Kidney epithelial cell (primary cell): ENCODE results near the gene EPHA10.

GRCh38 chr1:37479253-37479557 lies 4.8 kb downstream of the ZC3H12A start:
- RAMPAGE, long total RNA, result no peak
- RRBS, result no CpG with 5 or more reads among the region's 5 CpGs

GRCh38 chr1:37486544-37487196 lies 12.3 kb downstream of the ZC3H12A start:
- RAMPAGE, long total RNA, result no peak
- RRBS, result no CpG with 5 or more reads among the region's 5 CpGs

DNA sequence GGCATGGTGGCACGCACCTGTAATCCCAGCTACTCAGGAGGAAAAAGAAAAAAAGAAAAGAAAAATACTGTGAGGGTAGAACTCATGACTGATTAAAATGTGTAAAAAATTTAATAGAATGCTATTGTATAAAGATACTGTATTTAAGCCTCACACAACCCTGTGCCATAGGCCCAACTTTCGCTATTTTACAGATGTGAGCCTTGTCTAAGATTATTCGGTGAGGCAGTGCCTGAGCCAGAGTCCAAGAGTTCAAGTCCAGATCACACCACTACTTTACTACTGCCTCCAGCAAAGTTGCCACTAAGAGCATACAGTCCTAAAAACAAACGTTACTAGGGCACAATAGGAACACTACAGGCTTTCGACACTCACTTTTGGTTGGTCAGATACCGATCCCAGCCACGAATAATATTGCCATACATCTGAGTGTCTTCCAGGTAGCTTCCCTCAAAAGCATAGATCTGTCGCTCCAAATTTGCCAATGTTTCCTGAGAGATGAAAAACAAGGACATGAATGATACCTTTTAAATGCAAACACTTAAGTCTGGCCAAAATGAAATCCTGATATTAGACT lies 1.4 kb downstream of the MEAF6 start:
- RAMPAGE, long total RNA, result no peak
- RRBS, result no CpG with 5 or more reads among the region's 8 CpGs

GRCh38 chr1:37764845-37765398 lies at the start of gene EPHA10:
Gene EPHA10, minus strand, starts transcription at chr1:37765120.
- RAMPAGE, long total RNA, result no peak
- RRBS, result 0% methylated on average over 3 of the region's 32 CpGs

- RAMPAGE, long total RNA, result start-site peak on the minus strand at chr1:37931739-37931751, 207 and 256 reads in 2 replicates
- RRBS, result 2% methylated on average over 13 of the region's 79 CpGs
Observed at GRCh38 chr1:37931124-37932351, 15.3 kb downstream of the INPP5B start.

DNA sequence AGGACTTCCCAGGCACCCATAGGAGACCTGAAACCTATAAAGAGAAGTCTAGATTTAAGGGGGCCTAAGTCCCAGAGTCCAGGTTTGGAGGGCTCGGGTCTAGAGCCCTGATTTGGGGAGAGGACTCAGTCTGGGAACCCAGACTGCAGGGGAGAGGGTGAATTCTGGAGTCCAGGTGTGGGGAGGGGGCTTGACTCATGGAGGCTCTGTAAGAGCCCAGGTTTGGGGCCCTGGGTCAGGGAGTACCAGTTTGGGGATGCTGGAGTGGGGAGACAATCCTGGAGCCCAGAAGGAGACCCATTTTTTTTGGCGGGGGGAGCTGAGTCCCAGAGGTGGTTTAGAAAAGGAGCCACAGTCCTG lies 7.2 kb upstream of the SF3A3 start:
- RAMPAGE, long total RNA, result no peak
- RRBS, result no CpG with 5 or more reads among the region's 2 CpGs

GRCh38 chr1:38015788-38016723 lies 3.5 kb downstream of the UTP11 start:
- RAMPAGE, long total RNA, result no peak
- RRBS, result no CpG with 5 or more reads among the region's 7 CpGs

- RAMPAGE, long total RNA, result no peak
- RRBS, result 58% methylated on average over 4 of the region's 10 CpGs
Observed at GRCh38 chr1:38114225-38114708, 67.7 kb upstream of the POU3F1 start.

DNA sequence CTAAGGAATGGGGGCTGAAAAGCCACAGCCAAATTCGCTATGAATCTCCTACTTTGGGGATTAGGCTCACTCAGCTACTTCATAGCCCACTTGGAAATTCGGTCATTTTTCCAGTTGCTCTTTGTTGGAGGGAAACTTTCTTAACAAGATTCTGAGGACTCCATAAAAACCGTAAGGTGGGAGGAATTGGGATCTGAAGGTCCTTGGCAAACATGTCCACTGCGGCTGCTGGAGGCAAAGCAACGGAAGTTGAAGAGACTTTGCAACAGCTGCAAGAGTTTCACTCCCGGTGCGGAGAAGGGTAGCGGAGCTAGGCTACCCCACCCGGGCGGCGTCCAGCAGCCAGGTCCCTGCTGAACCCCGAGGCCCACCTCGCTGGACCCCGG lies 634 bp downstream of the MYCBP start:
- RAMPAGE, long total RNA, result no peak
- RRBS, result 2% methylated on average over 6 of the region's 14 CpGs

DNA sequence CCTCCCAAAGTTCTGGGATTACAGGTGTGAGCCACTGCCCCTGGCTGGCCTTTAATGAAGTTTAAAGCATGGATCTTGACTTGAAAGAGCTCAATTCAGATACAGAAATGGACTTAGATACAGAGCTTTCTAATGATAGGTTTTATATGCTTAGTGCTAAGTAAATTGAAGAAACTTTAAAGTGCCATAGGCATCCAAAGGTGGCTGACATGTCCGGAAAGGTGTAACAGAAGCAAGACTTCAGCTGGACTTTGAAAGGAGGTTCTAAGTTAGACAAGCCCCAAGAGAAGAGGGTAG lies 16.2 kb downstream of the MACF1 start:
- RAMPAGE, long total RNA, result no peak
- RRBS, result no CpG with 5 or more reads among the region's 1 CpG

DNA sequence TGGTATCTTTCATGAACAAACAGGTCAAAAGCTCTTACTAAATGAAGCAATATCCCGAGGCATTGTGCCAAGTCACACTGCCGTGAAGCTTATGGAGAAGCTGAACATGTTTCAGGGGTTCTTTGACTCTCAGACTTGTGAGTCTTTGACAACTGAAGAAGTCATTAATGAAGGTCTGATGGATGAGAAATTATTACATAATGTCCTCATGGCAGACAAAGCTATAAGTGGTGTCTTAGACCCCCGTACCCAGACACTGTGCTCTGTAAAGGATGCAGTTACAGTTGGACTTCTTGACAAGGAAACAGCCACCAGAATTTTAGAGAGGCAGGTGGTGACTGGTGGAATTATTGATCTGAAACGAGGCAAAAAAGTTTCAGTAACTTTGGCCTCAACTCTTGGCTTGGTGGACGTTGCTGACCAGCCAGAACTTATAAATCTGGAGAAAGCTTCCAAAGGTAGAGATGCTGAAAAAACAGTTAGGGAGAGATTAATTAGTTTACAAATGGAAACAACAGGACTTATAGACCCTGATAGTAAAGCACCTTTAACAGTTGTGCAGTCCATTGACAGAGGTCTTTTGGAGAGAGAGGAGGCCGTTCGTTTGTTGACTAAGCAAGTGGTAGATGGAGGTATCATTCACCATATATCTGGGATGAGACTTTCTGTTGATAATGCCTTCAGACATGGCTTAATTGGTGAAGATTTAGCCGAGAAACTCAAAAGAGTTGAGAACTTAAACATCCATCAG lies 129.2 kb downstream of the MACF1 start:
- RAMPAGE, long total RNA, result no peak
- RRBS, result no CpG with 5 or more reads among the region's 8 CpGs

DNA sequence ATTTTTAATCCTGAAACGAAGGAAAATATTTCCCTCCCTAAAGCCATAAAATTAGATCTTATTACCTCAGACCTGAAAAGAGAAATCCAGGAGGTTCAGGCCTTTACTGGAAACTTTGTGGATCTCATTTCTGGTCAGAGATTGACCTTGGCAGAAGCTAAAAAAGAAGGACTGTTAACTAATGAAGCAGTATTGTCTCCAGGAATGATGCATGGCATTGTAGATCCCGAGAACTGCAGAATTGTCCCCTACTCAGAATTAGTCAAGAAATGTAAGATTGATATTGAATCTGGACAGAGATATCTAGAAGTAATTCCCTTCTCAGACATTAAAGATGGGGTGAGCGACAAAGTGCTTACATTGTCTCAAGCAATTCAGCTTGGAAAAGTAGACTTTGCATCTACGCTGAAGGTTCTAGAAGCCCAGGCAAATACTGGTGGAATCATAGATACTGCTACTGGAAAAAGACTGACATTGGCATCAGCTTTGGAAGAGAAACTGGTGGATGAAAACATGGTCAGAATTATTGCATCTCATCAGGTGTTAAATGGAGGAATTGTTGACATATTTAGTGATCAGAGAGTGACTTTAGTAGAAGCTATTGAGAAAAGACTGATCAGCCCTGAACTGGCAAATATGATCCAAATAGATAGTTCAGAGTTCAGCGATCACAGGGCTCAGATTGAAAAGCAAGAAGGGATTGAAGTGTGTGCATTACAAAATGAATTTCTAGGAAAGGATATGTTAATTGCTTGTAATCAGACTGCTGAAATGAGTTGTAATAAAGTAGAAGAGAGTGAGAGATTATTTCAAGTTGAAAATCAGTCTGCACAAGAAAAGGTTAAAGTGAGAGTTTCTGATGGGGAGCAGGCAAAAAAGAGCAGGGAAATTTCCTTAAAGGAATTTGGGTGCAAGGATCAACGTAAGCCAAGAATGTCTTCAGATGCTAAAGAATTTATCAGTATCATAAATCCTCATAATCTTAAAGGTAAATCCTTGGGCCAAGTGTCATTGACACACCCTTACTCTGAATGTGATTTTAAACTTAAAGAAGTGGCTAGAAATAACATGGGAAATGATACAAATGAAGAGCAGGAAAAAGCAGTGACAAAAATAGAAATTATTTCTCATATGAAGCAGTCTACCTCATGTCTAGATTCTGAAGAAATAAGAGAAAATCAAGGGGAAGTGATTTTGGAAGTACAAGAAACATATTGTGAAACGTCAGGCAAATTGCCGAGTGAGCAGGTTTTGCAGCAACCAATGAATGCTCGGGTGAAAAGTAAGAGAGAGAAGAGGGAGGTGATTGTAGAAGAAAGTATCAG lies 130.2 kb downstream of the MACF1 start:
- RAMPAGE, long total RNA, result no peak
- RRBS, result no CpG with 5 or more reads among the region's 9 CpGs

DNA sequence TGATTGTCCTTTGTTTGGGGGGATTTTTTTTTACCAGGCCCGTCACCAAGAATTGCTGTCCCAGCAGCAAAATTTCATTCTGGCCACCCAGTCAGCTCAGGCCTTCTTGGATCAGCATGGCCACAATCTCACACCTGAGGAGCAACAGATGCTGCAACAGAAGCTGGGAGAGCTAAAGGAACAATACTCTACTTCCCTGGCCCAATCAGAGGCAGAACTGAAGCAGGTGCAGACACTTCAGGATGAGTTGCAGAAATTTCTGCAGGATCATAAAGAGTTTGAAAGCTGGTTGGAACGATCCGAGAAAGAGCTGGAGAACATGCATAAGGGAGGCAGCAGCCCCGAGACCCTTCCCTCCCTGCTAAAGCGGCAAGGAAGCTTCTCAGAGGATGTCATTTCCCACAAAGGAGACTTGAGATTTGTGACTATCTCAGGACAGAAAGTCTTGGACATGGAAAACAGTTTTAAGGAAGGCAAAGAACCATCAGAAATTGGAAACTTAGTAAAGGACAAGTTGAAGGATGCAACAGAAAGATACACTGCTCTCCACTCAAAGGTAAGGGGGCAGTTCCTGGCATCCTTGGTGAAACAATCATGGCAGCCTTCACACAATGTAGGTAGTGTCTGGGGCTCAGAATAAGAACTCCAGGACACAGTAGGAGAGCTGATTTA lies 134.0 kb upstream of the BMP8A start:
- RAMPAGE, long total RNA, result no peak
- RRBS, result no CpG with 5 or more reads among the region's 5 CpGs

DNA sequence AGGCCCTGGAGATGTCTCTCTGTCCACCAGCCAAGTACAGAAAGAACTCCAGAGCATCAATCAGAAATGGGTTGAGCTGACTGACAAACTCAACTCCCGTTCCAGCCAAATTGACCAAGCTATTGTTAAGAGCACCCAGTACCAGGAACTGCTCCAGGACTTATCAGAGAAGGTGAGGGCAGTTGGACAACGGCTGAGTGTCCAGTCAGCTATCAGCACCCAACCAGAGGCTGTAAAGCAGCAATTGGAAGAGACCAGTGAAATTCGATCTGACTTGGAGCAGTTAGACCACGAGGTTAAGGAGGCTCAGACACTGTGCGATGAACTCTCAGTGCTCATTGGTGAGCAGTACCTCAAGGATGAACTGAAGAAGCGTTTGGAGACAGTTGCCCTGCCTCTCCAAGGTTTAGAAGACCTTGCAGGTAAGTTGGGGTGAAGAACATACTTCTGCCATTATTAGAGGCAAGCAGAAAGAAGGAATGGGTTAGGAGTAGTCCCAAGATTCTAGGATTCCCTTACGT lies 105.9 kb upstream of the BMP8A start:
- RAMPAGE, long total RNA, result no peak
- RRBS, result no CpG with 5 or more reads among the region's 7 CpGs

DNA sequence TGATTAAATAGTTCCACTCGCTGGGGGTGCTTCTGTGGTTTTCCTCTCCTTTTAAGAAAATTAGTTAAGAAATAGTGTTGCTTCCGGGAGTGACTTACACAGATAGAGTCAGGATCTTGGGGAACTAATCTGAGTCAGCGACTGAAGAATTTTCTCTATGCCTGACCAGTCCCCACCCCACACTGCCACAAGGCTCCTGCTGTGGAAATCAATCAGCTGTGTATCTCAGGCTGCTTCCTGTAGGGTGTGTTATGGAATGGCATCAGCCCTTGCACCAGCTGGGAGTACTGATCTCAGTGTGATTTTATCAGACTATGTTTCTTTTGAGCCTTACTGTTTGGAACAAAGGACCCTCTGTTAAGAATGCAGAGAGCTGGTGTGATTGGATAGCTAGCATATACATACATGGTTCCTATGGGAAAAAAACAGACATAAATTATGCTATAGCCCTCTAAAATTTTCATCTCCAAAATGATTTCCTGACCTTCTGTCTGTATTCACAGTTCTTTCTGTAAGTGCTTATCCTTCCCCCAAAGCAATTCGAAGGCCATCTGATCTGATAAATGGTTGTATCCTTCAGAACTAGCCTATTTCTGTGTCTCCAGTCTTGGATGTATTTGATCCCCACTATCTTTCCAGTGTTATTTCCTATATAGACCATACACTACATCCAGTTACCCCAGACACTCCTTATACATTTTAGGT lies 92.7 kb upstream of the BMP8A start:
- RAMPAGE, long total RNA, result no peak
- RRBS, result no CpG with 5 or more reads among the region's 4 CpGs

DNA sequence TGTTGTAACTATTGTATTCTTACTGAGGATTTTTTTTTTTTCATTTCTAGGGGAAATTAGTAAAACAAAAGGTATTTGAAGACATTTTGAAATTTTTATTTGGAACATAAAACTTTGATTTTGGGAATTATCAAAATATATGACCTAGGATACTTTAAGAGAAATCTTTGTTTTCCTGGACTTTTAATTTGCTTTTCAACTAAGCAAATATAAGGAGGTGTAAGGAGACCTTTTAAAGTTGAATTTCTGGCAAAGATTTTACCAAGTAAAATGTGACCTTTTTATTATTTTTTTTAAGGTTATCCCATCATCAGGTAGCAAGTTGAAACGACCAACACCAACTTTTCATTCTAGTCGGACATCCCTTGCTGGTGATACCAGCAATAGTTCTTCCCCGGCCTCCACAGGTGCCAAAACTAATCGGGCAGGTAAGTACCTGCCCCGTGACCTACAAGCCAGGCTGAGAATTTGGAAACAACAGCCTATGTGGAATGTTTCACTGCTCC lies 7.1 kb upstream of the BMP8A start:
- RAMPAGE, long total RNA, result no peak
- RRBS, result no CpG with 5 or more reads among the region's 5 CpGs

DNA sequence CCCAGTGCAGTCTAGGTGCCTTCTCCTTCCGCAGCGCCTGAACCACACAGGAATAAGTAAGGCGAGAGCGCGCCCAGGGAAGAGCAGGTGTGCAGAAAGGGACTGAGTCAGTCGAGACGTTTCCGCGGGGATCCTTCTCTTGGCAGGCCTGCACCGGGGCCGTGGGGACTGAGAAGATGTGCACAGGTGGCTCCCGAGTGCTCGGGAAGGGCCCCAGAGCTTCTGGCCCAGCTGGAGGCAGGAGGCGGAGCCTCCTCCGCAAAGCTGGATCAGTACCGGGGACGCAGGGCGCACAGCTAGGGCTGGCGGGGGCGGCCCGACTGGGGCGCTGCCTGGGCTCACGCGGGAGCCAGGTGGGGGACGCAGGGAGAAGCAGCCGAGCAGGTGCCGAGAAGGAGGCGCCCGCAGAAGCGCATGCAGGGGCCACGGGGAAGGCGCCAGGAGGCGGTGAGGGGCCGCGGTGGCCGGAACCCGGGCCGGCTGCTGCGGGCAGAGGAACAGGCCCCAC lies 658 bp upstream of the BMP8A start:
- RAMPAGE, long total RNA, result no peak
- RRBS, result 4% methylated on average over 2 of the region's 39 CpGs

DNA sequence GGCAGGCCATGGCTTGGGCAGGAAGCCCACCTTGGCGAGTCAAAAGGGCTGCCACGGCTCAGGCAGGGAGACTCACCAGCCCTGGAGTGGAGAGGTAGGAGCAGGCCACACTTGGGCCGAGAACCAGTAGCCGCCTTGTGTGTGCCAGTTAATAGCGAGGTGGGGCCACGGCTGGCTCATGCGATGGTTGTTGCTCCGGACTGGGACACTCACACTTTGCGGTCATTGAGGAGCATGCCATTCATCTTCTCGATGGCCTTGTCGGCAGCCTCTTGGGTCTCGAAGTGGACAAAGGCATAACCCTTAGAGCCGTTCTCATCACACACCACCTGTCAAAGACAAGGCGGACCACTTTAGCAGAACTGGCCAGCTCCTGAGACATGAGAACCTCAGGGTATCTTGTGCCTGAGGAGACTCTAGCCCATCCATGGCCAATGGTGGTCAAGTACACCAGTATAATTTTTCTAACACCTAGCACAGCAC lies 5.5 kb downstream of the PABPC4 start:
- RAMPAGE, long total RNA, result no peak
- RRBS, result no CpG with 5 or more reads among the region's 14 CpGs

GRCh38 chr1:39645972-39647412 lies 7.0 kb upstream of the HEYL start:
- RAMPAGE, long total RNA, result no peak
- RRBS, result no CpG with 5 or more reads among the region's 18 CpGs

DNA sequence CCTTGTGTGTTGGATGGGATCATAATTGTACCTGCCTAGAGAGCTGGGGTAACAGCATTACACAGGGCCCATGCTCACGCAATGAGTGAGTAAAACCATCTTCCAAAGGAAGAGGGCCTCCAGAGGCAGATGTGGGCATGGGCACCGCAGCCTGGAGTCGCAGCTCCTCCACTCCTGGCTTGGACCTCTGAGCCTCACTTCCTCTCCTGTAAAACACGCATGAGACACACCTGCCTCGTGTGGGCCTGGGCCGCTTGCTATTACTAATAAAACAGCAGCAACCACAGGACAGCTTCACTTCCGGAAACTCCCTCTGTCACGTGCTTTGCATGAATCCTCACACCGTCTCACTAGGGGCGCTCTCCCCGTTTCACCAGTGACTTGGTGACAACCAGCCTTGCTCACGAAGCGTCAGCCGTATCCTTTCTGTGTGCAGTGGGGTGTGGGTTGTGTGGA lies 10.4 kb upstream of the BMP8B start:
- RAMPAGE, long total RNA, result no peak
- RRBS, result no CpG with 5 or more reads among the region's 14 CpGs